ENCODE results near the genes RSPO1, MTF1 and FHL3.

DNA sequence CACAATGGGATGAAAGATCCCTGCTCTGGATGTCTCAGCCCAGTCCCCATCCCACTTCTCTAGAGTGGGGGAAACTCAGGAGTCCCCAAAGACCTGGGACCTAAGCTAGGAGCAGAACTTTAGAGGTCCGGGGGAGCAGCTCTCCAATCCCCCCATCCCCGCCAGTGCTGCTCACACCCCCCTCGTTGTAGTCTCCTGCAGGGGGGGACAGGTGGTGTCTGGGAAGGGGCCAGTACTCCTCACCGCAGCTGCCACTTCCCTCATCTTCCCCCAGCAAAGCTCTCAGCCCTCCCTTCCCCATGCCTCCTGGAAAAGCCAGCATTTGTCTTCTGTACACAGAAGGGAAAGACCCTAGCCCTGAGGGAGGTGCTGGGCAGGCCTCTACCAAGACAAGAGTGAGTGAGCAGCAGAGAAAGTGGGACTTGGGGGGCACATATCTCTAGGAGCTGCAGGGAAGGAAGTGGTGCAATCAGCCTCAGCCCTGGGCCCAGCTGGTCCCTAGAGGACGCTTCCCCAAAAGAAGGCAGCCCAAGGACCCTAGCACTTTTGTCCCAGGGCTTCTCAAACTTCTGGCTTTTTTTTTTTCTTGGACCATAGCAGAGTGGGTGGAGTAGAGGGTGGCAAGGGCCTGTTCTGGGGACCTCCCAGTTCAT, 12.3 kb downstream of the ZC3H12A start:
- PRO-cap: no peak

DNA sequence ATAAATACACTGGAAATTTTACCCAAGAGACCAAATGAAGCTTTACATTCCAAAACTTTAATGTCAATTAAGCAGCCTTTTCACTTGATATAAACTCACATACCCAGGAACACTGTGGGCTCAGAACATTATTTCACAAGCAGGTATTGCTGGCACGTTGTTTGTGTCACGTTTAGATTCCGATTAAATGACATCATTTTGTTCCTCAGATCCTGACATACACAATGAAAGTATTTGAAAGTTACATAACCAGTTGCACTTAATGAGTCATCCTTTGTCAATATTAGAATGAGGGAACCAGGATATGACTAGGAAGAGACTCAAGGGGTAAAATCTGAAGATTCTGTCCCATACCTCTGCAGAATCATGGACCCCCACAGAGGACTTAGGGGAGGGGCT, 19.7 kb downstream of the SNIP1 start:
- PRO-cap: no peak

DNA sequence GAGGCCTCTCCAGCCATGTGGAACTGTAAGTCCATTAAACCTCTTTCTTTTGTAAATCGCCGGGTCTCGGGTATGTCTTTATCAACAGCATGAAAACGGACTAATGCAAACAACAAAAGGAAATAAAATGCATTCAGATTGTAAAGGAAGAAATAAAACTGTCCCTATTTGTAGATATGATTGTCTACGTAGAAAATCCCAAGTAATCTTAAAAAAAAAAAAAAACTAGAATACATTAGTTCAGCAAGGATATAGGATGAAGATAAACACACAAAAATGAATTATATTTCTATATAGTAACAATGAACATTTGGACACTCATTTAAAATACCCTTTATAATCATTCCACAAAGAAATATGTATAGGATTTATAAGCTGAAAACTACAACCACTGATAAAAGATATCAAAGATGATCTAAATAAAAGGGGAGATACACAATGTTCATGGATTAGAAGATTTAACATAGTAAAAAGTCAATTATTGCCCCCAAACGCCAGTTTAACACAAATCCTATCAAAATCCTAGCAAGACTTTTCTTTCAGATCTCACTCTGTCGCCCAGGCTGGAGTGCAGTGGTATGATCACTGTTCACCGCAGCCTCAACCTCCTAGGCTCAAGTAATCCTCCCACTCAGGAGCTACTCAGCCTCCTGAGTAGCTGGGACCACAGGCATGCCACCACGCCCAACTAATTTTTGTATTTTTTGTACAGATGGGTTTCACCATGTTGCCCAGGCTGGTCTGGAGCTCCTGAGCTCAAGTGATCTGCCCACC, 5.0 kb downstream of the SNIP1 start:
- PRO-cap: no peak

DNA sequence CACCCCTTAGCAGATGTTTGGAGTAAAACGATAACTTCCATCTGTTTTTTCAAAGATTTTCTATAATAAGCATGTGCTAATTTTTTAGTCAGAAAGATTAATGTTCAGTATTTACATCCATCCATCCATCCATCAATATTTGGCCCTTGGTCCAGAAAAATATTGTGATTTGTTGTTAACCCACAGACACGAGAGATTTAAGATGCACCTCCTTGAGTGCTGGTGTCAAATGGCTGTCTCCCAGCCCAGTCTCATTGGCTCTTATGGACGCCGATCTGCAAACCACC, 3.9 kb downstream of the DNALI1 start:
- PRO-cap: no peak

GRCh38 chr1:37634504-37635155, at the start of gene RSPO1:
Gene RSPO1, minus strand, starts transcription at chr1:37634892.
- PRO-cap: unidirectional peak, minus-strand start at chr1:37634887

GRCh38 chr1:37817480-37818051, 9.6 kb upstream of the YRDC start:
- PRO-cap: no peak

DNA sequence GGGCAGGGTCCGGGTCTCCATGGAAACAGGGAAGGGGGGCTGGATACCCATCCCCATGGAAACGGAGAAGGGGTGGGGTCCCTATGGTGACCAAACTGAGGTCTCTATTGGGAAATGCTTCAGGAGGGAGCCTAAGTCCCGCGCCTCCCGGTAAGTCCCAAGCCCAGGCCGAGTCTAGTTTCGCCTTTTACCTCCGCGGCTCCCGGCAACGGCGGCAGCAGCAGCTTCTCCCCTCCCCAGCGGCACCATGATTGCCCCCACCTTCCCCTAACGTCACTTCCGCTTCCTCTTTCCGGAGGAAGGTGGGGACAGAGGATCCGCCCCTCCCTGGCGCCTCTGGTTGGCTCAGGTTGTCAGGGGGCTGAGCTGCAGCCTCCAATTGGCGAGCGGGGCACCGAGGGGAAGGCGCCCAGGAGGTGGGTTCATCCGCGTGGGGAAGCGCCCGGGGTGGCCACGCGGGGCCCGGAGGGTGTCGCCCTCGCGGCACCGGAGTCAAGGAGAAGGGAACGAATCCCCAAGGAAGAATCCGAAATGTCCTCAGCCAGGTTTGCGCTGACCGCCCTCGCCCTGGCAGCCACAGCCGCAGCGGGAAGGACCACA, at the start of gene MTF1:
Gene MTF1 (minus strand): TSS at position 253 of the 600 bp plus-strand sequence.
- PRO-cap: bidirectional peak, plus-strand start at position 425 of the sequence, minus-strand start at position 253 of the sequence

DNA sequence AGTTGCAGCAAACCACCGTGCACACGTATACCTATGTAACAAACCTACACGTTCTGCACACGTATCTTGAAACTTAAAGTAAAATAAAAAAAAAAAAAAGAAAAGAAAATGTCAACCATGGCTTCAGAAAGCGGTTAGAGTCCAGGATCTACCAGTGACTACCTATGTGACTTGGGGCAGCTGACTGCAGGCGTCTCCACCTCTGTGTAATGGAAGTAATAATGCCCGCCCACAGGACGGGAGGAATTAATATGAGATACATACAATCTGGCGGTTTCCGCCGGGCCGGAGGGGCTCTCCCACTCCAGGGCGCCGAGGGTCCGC, 5.8 kb upstream of the SF3A3 start:
- PRO-cap: no peak

GRCh38 chr1:38005230-38006042, at the start of gene FHL3:
Gene FHL3, minus strand, starts transcription at chr1:38005514.
- PRO-cap: unidirectional peak, minus-strand start at chr1:38005504

DNA sequence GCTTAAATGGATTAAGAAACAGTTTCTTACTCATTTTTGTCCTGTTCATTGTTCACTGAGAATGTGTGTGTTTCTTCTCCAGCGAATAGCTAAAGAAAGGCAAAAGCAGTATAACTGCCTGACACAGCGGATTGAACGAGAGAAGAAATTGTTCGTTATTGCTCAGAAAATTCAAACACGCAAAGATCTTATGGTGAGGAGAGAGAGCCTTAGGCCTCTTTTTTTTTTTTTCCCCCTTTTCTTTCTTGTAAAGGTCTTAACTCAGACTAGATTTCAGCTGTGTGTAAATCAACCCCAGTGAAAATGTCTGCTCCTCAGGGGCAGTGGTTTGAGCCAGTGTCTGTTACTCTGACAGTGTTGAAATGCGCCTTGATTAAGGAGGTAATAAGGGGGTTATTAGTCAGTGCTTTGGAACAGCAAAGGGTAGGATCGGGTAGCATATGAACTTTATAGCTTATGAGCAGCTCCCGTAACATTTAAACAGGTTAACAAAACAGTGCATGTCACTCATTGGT, 10.1 kb downstream of the UTP11 start:
- PRO-cap: no peak

DNA sequence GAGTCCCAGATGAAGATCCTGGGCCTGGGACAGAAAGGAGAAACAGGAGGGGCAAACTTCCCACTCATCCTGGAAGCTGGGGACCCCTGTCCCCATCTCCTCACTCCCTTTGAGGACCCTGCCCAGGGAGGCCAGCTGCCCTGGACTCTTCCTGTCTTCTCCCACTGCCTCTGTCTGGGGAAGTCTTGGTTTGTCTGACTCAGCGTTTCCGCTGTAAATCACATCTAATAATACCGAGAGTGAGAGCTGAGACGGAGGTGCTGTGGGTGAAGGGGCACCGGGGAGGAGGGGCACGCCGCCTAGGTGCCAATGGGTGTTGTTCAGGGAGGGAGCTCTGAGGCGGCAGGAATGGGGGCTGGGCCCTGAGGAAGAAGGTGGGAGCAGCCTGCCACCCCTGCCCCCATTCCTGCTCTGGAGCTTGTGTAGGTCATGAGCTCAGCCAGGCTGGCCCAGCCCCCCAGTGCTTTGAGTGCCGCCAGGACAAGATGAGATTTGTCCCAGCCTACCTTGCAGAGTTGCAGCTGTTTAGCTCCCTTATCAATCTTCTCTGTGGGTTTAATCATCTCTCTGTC, 16.5 kb downstream of the POU3F1 start:
- PRO-cap: no peak

DNA sequence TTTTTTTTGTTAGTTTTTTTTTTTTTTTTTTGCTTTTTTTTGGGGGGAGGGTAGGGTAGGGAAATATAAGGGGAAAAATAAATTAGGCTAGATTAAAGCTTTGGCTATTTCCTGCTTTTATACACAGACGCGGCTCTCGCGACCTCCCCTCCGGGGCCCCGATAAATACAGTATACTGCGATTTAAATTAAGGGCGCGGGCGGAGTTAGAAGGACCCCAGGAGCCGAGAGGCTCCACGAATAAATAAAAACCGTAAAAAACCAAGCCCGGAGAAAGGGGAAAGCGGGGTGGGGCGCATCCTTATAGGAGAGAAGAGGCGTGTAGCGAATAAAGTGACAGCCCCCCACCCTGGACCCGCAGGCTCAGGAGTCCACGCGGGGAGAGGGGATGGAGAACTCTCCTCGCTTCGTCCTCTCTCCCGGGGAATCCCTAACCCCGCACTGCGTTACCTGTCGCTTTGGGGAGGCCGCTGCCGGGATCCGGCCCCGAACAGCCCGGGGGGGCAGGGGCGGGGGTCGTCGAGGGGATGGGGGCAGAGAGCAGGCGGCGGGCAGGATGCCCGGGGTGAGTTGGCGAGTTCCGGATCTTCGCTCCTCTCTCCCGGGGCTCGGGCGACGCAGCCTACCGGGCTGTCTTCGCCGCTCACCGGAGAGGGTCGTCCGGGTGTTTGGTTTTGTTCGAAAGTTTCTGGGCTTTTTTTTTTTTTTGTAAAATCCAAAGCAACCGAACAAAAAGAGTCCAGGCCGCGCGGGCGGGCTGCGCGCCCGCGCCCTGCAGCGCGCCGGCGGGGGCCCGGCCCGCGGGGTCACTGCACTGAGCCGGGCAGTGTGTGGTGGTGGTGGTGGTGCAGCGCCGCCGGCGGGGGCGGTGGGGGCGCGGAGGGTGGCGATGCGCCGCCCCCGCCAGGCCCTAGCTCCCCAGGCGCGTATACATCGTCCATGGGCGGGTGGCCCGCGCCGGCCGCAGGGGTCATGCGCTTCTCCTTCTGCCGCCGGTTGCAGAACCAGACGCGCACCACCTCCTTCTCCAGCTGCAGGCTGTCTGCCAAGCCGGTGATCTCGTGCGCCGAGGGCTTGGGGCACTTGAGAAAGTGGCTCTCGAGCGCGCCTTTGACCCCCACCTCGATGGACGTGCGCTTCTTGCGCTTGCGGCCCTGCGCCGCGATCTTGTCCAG, 1.6 kb downstream of the POU3F1 start:
- PRO-cap: no peak

DNA sequence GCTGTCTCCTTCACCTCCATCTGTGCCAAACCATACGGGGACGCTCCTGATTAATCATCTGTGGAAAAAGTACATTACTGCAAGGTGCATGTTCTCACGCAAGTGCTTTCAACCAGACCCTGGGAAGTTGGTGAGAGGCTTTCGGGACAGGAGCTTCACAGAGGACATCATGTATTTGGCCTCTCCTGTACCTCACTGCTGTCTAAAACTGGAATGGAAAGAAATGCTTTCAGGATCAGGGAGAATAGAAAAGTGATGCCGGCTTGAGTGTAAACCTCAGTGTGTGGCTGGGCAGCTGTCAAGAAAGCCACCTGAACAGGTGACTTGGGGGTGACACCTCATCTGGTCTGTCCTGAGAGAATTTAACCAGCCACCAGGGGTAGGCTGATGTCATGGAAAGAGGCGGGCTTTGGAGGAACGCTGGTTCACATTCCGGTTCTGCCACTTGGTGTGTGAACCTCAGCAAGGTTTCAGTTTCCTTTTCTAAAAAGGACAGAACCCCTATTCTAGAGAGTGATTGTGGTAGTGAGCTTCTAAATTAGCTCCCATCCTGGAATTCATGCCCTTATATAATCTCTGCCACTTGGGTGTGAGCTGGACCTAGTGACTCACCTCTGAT, 332.4 kb downstream of the RRAGC start:
- PRO-cap: no peak

- PRO-cap: no peak
Measured at GRCh38 chr1:38558887-38559147, 300.8 kb downstream of the RRAGC start.

DNA sequence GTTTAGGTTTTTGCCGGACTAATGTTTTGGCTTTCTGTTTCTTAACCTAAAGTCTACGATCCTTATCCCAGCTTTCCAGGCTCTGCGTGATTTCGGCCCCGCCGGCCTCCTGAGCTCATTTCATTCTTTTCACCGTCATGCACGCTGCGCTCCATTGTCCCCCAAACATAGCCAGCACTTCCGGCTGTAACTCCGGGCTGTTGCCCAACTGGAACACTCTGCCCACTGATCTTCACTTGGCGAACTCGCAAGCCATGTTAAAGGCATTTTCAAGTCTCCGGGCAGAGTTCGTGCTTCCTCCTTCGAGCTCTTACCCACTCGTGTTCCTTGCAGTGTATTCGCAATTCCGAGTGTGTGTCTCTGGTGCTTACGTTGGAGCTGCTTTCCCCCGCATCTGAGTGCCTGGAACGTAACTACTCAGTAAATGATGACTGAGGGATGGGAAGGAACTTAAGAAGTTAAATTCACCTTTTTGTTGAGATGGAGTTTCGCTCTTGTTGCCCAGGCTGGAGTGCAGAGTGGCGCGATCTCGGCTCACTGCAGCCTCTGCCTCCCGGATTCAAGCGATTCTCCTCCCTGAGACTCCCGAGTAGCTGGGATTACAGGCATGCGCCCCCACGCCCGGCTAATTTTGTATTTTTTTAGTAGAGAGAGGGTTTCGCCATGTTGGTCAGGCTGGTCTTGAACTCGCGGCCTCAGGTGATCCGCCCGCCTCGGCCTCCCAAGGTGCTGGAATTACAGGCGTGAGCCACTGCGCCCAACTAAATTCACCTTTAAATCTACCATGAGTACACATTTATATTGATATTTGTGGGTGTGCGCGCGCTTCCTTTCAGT, 677 bp downstream of the NDUFS5 start:
- PRO-cap: bidirectional peak, plus-strand start at position 266 of the sequence, minus-strand start at position 169 of the sequence

DNA sequence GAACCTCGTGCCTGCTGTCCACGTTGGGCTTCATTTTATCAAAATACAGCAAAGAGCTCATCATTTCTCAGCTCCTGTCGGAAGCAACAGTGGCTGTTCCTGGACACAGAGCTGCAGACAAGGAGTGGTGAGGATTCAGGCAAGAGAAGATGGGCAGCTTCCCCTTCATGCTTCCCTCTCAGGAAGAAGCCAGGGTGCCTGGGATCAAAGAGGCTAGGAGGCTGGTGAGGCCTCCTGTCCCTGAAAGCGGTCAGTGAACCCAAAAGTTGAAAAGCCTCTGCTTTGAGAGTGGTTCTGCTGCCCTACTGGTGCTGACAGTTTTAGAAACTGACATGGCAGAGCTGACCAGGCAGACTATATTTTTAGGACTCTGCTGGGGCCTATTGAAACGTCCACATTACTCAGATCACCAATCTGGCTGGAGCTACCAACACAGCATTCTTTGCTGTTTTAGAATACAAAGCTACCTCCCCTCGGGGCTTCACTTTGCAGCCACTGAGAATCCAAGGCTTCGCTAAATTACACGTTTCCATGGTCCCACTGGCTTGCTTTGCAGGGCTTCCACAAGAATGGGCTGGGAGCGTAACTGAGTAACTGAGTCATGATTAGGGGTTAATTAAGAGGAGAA, 21.0 kb downstream of the NDUFS5 start:
- PRO-cap: no peak

DNA sequence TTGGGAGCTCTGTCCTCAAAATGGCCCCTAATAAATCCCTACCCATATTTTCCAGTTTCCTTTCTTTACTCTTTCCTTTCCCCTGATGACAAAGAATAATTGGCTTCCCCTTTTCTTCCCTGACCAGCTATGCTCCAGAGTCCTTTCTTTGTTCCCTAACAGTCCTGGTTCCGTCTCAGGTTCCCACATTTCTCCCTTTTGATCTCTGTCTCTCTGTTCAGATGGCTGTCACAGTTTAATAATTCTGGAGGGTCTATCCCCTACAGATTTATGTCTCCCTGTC, 78.1 kb downstream of the NDUFS5 start:
- PRO-cap: unidirectional peak, plus-strand start at position 158 of the sequence

- PRO-cap: bidirectional peak, plus-strand start at chr1:39105399, minus-strand start at chr1:39105238
Measured at GRCh38 chr1:39105192-39105715, 79.1 kb downstream of the NDUFS5 start.

GRCh38 chr1:39130055-39130861, 74.2 kb upstream of the MACF1 start:
- PRO-cap: no peak

DNA sequence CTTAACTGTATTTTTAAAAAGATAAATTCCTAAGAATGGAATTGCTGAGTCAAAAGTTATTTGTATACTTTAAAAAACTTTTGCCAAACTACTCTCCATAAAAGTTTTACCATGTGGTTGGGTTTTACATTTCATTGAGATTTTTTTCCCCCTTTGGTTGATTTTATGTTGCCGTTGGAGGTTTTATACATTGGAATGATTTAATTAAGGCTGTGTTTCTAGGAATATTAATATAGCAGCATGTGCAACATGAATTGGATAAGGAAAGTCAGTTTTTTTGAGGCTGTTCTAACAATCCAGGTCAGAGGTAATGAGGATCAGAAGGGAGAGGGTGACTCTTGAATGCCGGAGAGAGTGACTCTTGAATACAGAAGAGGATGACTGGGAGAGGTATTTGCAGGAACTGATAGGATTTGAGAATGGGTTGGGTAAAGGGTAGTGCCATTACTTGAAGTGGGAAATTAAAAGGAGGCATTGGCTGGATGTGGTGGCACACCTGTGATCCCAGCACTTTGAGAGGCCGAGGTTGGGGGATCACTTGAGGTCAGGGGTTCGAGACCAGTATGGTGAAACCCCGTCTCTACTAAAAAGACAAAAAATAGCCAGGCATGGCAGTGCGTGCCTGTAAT, 55.6 kb upstream of the MACF1 start:
- PRO-cap: no peak